HEK293 (cell line): ENCODE results near the gene PPP2R2B.

DNA sequence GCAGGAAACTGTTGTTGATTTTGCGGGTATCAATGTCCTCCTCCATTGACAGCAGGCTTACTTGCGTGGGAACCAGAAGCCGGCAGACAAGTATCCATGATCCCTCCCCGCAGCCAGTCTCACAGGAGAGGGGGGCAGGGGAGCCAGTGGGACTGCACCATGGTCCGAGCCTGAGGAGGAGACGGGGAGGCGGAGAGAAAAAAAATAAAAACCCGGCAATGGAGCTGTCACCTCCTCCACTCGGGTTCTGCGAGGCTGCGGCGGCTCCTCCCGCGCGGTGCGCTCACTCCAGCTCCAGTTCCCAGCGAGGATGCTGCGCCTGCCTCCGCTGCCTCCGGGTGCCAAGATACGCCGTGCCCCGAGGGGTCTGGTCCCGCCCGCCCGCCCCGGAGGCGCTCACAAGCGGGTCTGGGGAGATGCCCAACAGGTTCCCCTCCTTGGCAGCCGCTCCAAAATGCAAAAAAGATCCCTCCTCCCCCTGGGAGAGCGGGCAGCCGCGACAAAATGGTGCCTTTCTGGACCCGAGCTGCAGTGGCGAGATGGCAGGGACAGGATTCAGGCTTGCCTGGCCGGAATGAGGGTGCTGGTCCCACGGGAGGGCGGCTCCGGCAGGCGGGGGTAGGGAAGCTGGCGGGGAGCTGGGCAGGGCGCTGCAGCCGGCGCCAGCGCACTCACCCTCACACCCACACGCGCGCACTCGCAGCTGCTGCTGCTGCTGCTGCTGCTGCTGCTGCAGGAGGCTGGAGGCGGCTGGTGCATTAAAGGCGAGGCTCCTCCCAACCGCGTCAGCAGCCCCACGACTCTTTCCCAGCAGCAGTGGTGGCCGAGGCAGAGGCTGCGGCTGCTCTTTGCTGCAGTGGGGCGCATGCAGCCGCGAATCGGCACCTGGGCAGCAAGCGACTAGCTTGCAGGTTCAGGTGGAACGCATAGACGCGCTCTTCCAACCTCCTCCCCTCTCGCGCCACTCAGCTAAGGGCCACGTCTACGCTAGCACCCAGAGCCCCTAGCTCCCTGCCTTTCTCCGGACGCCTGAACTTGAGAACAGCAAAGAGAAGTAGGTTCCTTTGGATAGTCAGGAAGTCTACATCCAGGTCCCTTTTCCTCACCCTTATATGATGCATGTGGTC is at the start of gene PPP2R2B:
PPP2R2B (minus strand) TSS at position 732 of the 1,127 bp plus-strand sequence.
- PRO-cap = no peak
- RRBS, 2 experiments = 3% methylated on average over 11 to 12 of the region's 70 CpGs

DNA sequence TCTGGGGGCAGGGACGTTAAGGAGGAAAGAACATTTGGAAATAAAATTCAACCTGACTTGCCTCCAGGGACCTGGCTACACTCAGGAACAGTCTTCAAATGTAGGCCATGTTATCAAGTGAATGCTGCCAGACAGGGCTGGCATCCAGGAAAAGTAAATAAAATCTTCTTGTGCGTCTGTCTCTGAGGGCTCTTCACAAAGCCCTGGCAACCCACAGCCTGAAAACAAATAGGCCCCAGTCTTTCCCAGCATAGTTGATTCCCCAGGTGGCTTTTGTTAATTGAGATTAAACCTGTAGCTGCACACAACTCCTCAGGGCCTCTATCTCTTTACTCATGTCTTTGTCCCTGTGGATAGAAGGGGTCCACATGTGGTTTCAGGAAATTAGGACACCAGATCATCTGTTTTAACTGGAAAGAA is 55.5 kb downstream of the STK32A start:
- PRO-cap = no peak
- RRBS, 2 experiments = no CpG with 5 or more reads among the region's 2 CpGs

GRCh38 chr5:147424498-147425202 is 85.2 kb downstream of the DPYSL3 start:
- PRO-cap = no peak
- RRBS, 2 experiments = no CpG with 5 or more reads among the region's 5 CpGs

- PRO-cap = no peak
- RRBS, 2 experiments = no CpG with 5 or more reads among the region's 4 CpGs
Observed at GRCh38 chr5:147780746-147781433, 1.6 kb downstream of the JAKMIP2 start.

DNA sequence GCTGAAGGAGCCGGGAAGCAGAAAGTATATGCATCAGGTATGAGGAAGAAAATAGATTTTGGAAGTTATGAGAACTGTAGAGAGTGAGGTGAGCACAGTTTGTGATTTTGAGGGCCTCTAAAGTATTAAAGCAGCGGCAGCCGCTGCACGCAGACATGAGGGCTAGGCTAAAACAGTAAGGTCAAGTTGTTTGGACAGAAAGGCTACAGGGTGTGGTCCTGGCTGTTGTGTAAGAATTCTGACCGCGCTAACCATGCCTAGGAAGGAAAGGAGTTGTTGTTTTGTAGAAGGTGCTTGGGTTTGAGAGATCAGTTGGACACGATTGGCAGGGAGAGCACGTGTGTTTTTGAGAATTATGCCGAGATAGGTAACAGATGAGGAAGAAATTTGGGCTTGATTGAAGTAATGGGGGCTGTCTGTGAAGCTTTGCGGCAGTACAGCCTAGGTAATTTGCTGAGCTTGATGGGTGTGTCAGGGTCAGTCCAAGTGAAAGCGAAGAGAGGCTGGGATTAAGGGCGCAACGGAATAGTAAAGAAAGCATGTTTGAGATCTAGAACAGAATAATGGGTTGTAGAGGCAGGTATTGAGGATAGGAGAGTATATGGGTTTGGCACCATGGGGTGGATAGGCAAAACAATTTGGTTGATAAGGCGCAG is 7.5 kb upstream of the SCGB3A2 start:
- PRO-cap = no peak
- RRBS, 2 experiments = no CpG with 5 or more reads among the region's 14 CpGs

- PRO-cap = no peak
- RRBS, 2 experiments = no CpG with 5 or more reads among the region's 7 CpGs
Observed at GRCh38 chr5:148093935-148094529, 30.3 kb downstream of the SPINK5 start.

GRCh38 chr5:148098861-148099509 is 35.2 kb downstream of the SPINK5 start:
- PRO-cap = no peak
- RRBS, 2 experiments = no CpG with 5 or more reads among the region's 2 CpGs

DNA sequence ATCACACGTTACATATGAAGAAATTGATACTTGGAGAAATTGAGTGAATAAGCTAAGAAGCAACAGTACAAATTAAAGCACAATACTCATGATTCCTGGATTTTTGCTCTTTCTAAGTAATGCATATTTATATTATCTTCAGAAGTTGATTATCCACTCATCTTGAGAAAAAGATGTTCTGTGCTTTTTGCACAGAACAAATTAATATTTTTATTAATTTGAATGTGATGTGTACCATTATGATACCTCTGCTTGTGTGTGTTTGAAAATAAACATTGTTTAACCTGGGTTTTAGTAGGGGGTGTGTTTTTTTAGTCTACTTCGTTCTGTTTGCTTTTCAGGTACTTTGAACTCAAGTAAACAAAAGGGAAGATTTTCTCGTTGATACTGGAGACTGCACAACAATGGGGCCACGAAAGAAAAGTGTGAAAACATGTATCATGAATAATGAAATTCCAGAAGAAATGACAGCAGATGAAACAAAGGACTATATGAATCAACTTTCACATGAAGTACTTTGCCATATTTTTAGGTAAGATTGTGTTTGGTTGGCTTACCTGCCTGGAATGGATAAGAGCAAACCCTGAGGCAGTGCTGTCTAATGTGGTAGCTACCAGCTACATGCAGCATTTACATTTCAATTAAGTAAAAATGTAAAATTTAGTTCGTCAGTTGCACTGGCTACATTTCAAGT is 10.8 kb downstream of the FBXO38 start:
- PRO-cap = no peak
- RRBS, 2 experiments = no CpG with 5 or more reads among the region's 5 CpGs

DNA sequence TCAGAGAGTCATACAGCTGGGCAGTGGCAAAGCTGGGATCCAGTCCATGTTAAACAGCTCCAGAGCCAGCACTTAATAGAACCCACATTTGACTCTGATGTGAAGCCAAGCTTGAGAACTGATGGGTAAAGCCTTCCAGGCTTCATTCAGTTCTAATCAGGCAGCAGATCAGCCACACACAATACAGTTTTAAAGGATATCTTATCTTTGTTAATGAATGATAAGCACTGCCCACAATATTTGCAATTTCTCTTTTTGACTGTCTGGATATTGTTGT is 31.2 kb upstream of the HTR4 start:
- PRO-cap = no peak

GRCh38 chr5:148956570-148957087 is 106.2 kb downstream of the SH3TC2 start:
- PRO-cap = no peak
- RRBS, 2 experiments = no CpG with 5 or more reads among the region's 1 CpG

GRCh38 chr5:149024415-149024689 is 38.5 kb downstream of the SH3TC2 start:
- PRO-cap = no peak
- RRBS, 2 experiments = no CpG with 5 or more reads among the region's 1 CpG

DNA sequence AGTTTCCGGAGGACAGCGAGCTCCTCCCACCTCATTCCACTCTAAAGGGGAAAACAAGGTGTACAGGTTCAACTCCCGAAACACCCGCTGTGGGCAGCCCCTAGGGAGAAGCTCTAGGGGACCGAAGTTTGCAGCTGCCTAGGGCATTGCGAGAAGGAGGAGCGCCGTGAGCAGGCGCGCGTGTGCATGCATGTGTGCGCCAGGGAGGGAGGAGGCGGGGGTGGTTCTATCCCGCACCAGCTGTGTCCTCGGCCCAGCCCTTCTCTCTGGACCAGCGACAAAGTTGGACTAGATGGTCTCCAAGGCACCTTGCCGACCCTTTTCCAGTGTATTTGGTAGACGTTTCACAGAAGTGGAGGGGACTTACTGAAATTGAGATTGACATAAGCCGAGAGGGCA is 610 bp downstream of the AFAP1L1 start:
- PRO-cap = bidirectional peak, plus-strand start at position 39 of the sequence, minus-strand start outside the sequence; bidirectional peak, plus-strand start at position 146 of the sequence, minus-strand start at position 163 of the sequence
- RRBS, 2 experiments = 0% methylated on average over 1 of the region's 19 CpGs; no CpG with 5 or more reads in 1 of the 2 experiments

DNA sequence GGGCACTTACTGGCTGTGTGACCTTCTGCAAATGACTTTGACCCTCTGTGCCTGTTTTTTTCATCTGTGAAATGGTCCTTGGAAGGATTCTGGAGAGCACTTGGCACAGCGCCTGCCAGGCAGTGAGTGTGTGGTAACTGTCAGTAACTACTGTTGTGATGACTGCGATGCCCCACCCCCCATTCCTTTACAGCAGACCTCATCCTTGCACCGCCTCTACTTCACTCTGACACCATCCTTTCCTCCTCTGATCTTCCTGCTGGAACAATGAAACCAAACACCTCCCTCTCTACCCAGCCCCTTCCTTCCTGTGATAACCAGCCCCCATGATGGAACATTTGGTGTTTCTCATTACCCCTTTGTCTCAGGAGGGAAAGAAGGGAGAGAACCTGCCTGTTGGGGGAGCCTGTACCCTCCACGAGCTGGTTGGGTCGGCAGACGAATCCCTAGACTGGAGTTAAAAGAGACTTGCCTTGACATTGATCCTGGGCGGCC is 34.4 kb upstream of the GRPEL2 start:
- PRO-cap = no peak
- RRBS, 2 experiments = no CpG with 5 or more reads among the region's 7 CpGs

- PRO-cap = no peak
- RRBS, 2 experiments = 92 to 96% methylated on average over 3 of the region's 22 CpGs
Observed at GRCh38 chr5:149405157-149406180, 26.4 kb upstream of the IL17B start.

- PRO-cap = no peak
- RRBS, 2 experiments = no CpG with 5 or more reads among the region's 9 CpGs
Observed at GRCh38 chr5:149424373-149425154, 45.5 kb upstream of the IL17B start.

DNA sequence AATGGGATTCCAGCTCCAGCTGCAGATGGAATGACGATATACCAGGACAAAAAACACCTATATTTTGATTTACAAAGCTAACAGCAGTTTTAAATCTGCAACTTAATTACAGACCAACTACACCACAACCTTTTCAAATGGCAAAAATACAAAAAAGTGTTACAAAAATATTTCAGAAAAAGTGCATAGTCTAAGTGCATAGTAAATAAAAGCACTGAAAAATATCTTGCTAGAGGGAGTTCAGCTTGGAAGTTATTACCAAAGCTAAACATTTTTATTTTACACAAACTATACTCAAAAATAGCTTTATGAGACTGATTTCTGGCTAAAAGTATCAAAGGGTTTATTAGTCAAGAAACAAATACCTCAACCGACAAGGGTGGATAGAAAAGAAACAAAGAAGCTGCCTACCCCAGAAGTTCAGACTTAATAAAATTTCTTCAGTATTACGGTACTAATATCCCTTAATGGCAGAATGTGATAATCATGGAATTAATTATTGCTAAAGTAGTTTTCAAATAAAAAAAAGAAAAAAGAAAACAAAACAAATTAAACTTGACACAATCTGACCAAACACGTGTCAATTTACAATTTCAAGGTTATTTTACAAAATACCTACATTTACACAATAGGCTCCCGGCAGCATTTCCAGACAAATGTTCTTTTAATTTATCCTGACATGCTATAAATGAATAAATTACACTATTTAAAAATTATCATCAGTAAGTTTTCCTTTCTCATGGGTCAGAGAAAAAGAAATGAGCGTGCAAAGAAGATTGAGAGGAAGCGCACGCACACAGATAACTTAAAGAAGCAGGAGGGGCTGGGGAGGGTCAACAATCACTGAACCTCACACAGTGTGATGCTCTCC is 56.3 kb downstream of the CSNK1A1 start:
- PRO-cap = no peak
- RRBS, 2 experiments = no CpG with 5 or more reads among the region's 8 CpGs

DNA sequence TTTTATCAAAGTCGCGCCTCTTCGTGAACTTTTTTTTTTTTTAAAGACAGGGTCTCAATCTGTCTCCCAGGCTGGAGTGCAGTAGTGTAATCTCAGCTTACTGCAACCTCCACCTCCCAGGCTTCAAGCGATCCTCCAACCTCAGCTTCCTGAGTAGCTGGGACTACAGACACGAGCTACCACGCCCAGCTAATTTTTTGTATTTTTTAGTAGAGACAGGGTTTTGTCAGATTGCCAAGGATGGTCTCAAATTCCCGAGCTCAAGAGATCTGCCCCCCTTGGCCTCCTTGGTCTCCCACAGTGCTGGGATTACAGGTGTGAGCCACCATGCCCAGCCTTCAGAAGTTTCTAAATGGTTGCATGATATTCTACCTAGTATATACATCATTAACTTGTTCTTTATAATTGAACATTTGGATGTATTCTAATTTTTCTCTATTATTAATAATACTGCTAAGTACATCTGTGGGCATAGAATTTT is 43.8 kb downstream of the CSNK1A1 start:
- PRO-cap = no peak
- RRBS, 2 experiments = no CpG with 5 or more reads among the region's 7 CpGs

GRCh38 chr5:149658199-149658728 is 71.8 kb upstream of the PPARGC1B start:
- PRO-cap = no peak
- RRBS, 2 experiments = no CpG with 5 or more reads among the region's 3 CpGs

DNA sequence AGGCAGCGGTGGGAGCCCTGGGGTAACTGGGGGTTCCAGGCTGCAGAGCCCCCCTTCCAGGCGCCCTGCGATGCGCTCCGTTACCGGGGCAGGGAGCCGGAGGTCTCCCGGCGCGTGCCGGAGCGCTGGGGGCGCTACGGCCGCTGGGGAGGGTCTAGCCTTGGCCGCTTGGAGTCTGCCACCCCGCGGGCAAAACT is 288 bp downstream of the PPARGC1B start:
- PRO-cap = no peak
- RRBS, 2 experiments = 0 to 1% methylated on average over 6 of the region's 18 CpGs

DNA sequence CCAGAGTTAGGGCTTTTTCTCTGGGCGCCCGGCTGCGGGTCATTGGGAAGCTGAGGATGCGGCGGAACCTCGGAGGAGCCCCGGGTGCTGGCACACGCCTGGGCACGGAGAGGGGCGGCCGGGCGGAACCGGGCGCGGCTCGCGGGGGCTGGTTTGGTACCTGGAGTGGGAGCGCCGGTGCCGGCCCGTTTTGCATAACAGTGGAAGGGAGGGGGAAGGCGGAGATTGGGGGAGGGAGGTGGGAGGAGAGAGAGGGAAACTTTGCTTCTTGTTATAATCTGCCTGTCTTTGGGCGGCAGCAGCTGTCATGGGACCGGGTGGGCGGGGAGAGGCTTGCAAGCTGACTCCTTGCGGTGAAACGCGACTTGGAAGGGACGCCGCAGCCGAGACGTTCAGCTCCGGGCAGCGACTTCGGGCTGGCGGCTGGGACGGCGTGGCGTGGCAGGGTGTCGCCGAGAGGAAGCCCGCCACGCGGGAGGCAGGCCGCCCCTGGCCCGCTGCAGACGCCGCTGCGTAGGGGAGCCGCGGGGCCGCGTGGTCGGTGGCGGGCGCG is 1.4 kb downstream of the PPARGC1B start:
- PRO-cap = bidirectional peak, plus-strand start at position 27 of the sequence, minus-strand start outside the sequence; bidirectional peak, plus-strand start at position 356 of the sequence, minus-strand start at position 167 of the sequence
- RRBS, 2 experiments = 2% methylated on average over 24 of the region's 57 CpGs